Epithelial cell of prostate (primary cell): ENCODE data around the genes BBLN and CERCAM.

- RRBS: no CpG with 5 or more reads among the region's 9 CpGs
Observed at GRCh38 chr9:127968570-127969275, 12.1 kb downstream of the EEIG1 start.

- RRBS: no CpG with 5 or more reads among the region's 6 CpGs
Observed at GRCh38 chr9:127969276-127969866, 11.4 kb downstream of the EEIG1 start.

DNA sequence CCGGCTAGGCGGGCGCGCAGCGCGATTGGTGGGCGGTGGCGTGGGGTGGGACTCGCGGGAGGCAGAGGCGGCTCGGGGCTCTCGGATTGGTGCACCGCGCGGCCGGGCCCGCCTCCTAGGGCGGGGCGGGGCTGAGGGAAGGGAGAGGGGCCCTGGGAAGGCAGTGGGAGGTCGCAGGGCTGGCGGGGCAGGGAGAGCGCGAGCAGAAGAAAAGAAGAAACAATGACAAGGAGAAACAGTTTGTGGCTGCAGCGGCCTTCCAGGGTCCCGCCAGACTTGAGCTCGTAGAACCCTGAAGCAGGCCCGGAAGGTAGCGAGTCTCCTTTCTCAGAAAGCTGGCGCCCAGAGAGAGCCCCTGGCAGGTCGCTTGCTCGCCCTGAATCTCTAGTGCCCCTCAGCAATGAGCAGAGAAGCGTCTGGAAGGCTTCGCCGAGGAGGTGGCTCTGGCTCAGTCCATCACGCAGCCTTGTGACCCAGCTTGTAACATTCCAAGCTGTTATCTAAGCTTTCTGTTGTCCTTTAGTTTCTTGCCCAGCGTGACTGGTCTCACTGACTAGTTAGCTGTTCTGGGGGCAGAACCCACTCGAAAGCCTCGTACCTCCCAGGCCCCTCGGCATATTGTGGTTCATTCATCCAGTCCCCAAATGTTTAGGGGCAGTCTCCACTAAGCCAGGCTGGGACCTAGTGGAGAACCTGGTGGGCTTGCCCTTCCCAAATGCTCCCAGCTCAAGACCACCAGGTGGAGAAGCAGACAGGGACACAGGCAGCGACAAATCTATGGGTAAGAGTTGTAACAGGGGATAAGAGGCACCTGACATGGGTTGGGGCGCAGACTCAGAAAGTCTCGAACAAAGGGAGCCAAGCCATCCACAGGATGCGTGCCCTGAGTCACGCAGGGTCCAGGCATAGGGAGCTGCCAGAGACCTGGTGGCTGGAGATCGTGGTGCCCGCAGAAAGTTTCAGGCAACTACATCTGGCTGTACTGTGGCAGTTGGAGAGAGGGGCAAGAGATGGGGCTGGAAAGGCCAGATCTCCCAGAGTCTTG, 613 bp upstream of the EEIG1 start:
- RRBS: no CpG with 5 or more reads among the region's 47 CpGs

GRCh38 chr9:128030790-128031505, 36.2 kb downstream of the NAIF1 start:
- RRBS: no CpG with 5 or more reads among the region's 14 CpGs

DNA sequence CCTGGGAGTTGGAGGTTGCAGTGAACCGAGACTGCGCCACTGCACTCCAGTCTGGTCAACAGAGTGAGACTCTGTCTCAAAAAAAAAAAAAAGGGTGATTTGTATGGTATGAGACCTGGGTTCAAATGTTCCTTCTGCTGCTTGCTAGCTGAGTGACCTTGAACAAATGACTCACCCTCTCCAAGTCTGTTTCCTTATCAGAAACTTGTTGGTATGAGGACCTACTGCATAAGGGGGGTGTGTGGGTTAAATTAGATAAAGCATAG, 9.8 kb downstream of the SLC25A25 start:
- RRBS: no CpG with 5 or more reads among the region's 2 CpGs

DNA sequence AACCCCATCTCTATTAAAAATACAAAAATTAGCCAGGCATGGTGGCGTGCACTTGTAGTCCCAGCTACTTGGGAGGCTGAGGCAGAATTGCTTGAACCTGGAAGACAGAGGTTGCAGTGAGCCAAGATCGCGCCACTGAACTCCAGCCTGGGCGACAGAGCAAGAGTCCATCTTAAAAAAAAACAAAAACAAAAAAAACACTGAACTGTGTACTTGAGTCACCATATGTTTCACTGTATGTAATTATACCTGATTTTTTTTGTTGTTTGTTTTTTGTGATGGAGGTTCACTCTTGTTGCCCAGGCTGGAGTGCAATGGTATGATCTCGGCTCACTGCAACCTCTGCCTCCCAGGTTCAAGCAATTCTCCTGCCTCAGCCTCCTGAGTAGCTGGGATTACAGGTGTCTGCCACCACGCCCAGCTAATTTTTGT, 15.2 kb downstream of the PTGES2 start:
- RRBS: no CpG with 5 or more reads among the region's 6 CpGs

DNA sequence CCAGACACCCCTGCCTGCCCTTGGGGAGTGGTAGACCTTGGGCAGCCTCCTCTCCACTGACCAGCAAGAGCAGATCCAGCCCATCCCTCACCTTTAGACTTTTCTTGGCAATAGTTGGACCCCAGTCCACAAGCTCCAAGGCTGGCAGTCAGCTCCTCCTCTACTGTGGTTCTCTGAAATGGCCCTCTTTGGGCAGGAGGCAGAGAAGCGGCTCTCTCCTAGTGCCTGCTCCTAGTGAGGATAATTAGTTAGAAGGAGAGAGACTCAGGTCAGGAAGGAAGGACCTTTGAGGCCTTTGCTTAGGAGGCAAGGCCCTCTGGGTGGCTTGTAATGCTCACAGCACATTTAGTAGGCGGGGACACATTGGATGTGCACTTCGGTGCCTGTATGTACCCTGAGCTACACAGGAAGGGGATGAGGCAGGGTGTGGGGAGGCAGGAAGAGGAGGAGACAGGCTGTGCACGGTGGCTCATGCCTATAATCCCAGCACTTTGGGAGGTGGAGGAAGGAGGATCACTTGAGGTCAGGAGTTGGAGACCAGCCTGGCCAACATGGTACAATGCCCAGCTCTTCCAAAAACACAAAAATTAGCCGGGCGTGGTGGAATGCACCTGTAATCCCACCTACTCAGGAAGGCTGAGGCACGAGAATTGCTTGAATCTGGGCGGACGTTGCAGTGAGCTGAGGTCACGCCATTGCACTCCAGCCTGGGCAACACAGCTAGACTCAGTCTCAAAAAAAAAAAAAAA, 7.2 kb upstream of the LCN2 start:
- RRBS: no CpG with 5 or more reads among the region's 10 CpGs

DNA sequence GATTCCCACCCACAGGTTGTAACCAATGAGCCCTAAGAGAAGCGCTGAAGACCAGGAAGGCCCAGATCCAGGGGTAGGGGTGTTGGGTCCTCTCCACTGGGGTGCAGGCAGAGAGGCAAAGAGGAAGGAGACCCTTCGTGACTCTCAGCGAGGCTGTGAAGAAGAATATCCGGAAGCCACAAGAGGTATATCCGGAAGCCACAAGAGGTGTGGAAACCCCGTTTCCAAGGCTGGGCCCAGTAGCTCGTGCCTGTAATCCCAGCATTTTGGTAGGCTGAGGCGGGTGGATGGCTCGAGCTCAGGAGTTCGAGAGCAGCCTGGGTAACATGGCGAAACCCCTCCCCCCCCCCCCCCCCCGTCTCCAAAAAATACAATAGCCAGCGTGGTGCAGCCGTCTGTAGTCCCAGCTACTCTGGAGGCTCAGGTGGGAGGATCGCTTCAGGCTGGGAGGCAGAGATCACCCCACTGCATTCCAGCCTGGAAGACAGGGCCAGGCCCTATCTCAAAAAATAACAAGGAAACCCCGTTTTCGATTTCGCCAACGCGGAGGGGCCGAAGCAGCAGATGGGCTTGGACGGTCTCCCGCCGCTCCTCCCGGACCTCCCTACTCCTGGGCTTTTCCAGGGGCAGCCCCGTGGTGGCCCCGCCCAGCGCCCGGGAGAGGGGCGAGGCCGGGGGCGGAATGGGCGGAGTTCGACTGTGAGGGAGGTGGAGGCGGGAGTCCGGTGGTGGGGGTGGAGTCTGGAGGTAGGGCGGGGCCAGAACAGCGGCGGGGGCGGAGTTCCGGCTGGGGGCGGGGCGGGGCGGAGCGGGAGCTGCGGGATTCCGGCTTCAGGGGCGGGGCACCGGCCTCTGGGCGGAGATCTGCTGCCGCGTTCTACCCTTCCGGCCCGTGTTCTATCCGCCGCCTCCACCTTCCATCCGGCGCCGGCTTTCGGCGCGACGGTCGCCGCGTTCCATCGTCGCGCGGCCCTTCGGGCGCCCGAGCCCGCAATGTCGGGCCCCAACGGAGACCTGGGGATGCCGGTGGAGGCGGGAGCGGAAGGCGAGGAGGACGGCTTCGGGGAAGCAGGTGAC, at the start of gene BBLN:
Gene BBLN (plus strand): TSS at position 851 of the 1,077 bp plus-strand sequence.
- RRBS: 1% methylated on average over 36 of the region's 82 CpGs

DNA sequence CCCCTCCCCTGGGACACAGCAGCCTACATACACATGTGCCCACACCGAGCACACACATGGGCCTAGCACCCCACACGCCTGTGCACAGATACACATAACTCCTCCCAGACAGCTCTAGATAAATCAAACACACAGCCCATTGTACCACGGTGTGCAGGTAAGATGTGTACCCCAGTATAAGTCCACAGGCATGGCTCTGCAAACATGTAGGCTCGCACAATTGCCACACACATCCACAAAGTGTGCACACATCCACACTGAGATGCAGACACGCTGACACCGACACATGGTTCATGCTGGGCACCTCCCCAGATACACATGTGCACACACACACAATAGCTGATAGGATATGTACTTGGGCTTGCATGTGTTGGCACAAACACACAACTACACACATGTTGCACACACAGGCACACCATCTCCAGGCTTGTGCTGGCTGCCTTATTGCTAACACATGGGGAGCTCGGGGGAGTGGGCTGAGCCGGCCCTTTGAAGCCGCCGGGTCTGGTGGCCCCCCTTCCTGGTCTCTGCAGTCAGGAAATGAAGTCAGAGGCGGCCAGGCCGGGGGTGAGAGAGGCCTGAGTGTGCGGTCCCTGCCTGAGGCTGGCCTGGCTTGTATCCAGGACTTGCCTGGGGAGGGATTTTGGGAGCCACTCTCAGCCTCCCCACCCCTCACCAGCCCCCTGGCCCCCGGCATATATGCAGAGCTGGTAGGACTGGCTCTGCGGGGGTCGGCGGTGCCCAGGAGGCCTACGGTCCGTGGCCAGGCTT, 30.1 kb downstream of the GOLGA2 start:
- RRBS: 59% methylated on average over 3 of the region's 19 CpGs

- RRBS: 96% methylated on average over 6 of the region's 13 CpGs
Observed at GRCh38 chr9:128352464-128352854, 12.1 kb downstream of the SLC27A4 start.

DNA sequence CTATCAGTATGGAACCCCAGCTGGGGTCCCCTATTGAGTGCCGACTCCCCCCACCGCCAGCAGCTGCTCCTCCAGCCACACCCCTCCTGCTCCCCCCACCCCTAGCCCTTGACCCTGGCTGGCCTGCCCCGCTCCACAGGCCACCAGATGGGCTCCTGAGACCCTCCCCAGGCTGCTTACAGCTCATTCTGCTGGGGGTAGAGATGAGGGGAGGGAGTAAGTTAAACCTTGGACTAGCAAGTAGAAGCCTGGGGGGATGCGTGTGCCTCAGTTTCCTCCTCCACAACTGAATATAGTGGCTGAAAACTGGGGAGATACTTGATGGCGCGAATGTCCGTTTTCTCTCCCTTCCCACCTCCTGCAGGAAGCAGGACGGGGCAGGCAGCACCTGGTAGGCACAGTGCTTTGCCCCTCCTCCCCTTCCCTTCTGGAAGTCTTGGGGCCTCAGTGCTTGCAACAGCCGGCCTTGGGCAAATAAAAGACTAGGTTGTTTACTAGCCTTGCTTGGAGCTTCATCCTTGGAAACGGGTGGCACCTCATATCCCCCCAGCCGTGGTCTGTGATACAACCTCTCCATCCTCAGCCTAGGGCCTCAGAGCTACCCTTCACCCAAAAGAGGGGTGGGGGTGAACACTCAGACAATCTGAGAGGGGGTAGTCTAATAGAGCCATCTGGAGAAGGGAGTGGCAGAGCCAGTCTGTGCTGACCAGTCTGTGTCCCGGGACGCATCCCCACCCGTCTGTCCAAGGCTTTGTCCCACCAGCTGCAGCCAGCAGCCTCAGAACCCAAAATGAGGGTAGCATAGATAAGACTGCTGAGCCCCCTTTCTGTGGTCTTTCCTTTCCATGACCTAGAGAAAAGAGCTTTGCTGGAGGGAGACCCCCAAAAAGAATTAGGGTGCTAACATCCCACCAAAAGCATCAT, 19.3 kb downstream of the URM1 start:
- RRBS: no CpG with 5 or more reads among the region's 14 CpGs

DNA sequence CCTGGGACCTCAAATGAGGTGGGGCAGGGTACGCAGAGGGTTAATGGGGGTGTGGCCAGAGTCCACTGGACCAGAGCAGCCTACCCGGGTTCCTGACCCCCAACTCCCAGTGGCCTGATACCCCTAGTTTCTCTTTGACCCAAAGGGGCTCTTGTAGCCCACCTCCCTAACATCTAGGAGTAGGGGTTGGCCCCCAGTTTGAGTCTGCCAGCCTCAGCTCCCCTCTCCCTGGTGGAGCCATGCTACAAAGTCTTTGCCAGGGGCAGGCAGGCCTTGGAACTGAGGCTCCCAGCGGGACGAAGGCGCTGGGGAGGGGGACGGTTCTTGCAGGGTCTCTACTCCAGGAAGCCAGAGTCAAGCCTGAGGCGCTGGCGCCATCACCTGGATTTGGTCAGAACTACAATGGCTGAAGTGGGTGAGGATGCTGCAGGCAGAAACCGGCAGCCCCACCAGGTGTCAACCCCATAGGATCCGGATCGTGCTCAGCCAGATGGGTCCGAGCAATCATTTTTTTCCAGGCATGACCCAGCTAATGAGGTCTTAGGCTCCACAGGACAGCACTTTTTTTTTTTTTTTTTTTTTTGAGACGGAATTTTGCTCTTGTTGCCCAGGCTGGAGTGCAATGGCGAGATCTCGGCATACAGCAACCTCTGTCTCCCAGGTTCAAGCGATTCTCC, 8.3 kb upstream of the CERCAM start:
- RRBS: no CpG with 5 or more reads among the region's 16 CpGs

- RRBS: under 1% methylated on average over 9 of the region's 61 CpGs
Observed at GRCh38 chr9:128420687-128421602, at the start of gene CERCAM. Gene CERCAM (plus strand): TSS chr9:128420857.

GRCh38 chr9:128428559-128429513, 8.2 kb downstream of the CERCAM start:
- RRBS: no CpG with 5 or more reads among the region's 23 CpGs

GRCh38 chr9:128587340-128587783, 35.0 kb downstream of the SPTAN1 start:
- RRBS: no CpG with 5 or more reads among the region's 6 CpGs

- RRBS: no CpG with 5 or more reads among the region's 18 CpGs
Observed at GRCh38 chr9:128607569-128608432, 48.8 kb downstream of the DYNC2I2 start.

DNA sequence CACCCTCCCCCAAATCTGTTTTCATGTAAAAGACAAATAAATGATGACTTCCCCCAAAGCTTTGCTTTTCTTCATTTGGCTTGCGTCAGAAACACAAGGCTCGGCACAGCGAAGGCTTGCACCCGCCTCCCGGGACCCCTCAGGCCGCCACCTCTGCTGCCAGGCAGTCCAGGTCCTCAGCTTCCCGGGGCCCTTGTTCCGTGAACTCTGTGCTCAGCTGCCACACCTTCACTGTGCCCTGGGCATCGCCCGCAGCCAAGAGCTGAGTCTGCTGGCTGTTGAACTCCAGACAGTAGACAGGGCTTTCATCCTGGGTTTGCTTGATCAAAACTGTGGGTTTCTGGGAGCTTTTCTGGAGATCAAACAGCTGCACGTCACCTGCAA, 23.1 kb downstream of the DYNC2I2 start:
- RRBS: 86% methylated on average over 3 of the region's 11 CpGs

- RRBS: under 1% methylated on average over 5 of the region's 19 CpGs
Observed at GRCh38 chr9:128684154-128685481, 4.4 kb upstream of the SET start.

DNA sequence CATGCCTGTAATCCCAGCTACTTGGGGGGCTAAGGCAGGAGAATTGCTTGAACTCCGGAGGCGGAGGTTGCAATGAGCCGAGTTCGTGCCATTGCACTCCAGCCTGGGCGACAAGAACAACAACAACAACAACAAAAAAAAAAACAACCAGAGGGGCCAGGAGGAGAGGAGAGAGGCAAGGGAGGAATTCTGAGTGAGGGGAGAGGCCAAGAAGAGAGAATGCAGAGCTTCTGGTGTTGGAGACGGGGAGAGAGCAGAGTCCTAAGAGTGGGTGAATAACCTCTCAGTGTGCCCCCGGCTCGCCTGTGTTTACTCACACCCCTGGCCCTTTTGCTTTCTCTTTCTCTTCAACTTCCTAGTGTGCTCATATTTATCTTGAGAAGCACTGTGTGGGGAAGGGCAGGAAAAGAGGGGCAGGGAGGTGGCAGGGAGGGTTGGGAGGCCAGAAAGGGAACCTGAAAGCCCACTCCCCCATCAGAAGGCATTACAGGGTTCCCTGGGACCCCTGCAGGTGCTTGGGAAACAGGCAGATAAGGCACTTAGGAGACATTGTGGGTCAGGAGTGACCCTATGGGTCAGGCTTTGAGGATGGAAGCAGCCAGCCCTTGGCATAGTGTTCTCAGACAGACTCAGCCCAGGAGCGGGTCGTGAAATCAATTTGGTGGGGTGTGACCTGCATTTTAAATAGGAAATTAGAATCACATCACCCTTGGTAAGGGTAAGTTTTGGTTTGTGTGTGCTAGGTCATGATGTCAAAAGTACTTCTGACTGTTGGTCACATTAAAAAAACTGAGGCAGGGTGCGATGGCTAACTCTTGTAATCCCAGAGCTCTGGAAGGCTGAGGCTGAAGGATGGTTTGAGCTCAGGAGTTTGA, 2.9 kb upstream of the SET start:
- RRBS: no CpG with 5 or more reads among the region's 11 CpGs

GRCh38 chr9:128690153-128690815, 1.3 kb downstream of the SET start:
- RRBS: no CpG with 5 or more reads among the region's 39 CpGs